ENCODE measurements around a stretch of chr2.

- RAMPAGE, long total RNA: no peak
- RRBS: no CpG with 5 or more reads among the region's 7 CpGs
PRO-cap:
- standard: no peak
- CoPRO, capped RNA only, 2 experiments: no peak in any of the 2 experiments
- CoPRO, capped and uncapped RNA, 2 experiments: no peak in any of the 2 experiments
- CoPRO, uncapped RNA only, 2 experiments: no peak in any of the 2 experiments
CAGE:
- cytosol, long polyA plus RNA: no peak
- long polyA plus RNA: no peak
- nucleolus, long total RNA: no peak
- nucleus, long polyA plus RNA: no peak
Measured at GRCh38 chr2:20468933-20469539, 22.2 kb downstream of the RHOB start.

GRCh38 chr2:20474813-20475714 is 28.2 kb downstream of the RHOB start:
- RAMPAGE, long total RNA: no peak
- RRBS: no CpG with 5 or more reads among the region's 6 CpGs
PRO-cap:
- standard: no peak
- CoPRO, capped RNA only, 2 experiments: no peak in any of the 2 experiments
- CoPRO, capped and uncapped RNA, 2 experiments: no peak in any of the 2 experiments
- CoPRO, uncapped RNA only, 2 experiments: no peak in any of the 2 experiments
CAGE:
- cytosol, long polyA plus RNA: no peak
- long polyA plus RNA: no peak
- nucleolus, long total RNA: no peak
- nucleus, long polyA plus RNA: no peak

DNA sequence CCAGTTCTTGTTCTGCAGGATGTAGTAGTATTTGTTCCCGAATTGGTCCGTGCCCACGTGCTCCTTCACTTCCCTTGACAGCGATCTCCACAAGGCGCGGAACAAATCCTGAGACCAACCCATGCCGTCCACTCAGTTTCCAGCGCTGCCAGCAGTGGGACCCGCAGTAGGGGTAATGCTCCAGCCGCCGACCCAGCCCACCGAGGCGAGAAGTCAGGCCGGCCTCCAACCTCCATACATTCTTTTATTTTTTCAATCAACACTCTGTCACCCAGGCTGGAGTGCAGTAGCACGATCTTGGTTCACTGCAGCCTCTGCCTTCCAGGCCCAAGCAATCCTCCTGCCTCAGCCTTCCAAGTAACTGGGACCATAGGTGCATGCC is 83.0 kb downstream of the RHOB start:
- RAMPAGE, long total RNA: no peak
- RRBS: no CpG with 5 or more reads among the region's 15 CpGs
PRO-cap:
- standard: no peak
- CoPRO, capped RNA only, 2 experiments: no peak in any of the 2 experiments
- CoPRO, capped and uncapped RNA, 2 experiments: no peak in any of the 2 experiments
- CoPRO, uncapped RNA only, 2 experiments: no peak in any of the 2 experiments
CAGE:
- cytosol, long polyA plus RNA: no peak
- long polyA plus RNA: no peak
- nucleolus, long total RNA: no peak
- nucleus, long polyA plus RNA: no peak

DNA sequence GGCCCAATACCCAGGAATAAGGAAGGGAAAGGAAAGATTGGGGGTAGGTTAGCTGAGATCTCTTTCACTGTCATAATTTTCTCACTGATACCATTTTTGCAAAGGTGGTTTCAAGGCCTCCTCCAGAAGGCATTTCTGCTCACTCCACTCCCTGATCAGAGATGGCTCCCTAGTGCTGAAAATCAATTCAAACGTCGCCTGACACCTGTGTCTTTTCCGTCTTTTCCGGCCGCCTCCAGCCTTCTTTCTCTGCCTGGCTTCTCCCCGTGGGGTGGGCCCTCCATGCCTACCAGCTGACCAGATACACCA is 90.9 kb downstream of the RHOB start:
- RAMPAGE, long total RNA: no peak
- RRBS: no CpG with 5 or more reads among the region's 6 CpGs
PRO-cap:
- standard: no peak
- CoPRO, capped RNA only, 2 experiments: no peak in any of the 2 experiments
- CoPRO, capped and uncapped RNA, 2 experiments: no peak in any of the 2 experiments
- CoPRO, uncapped RNA only, 2 experiments: no peak in any of the 2 experiments
CAGE:
- cytosol, long polyA plus RNA: no peak
- long polyA plus RNA: no peak
- nucleolus, long total RNA: no peak
- nucleus, long polyA plus RNA: no peak

GRCh38 chr2:20551161-20551784 is 99.6 kb downstream of the HS1BP3 start:
- RAMPAGE, long total RNA: no peak
- RRBS: no CpG with 5 or more reads among the region's 9 CpGs
PRO-cap:
- standard: no peak
- CoPRO, capped RNA only, 2 experiments: no peak in any of the 2 experiments
- CoPRO, capped and uncapped RNA, 2 experiments: no peak in any of the 2 experiments
- CoPRO, uncapped RNA only, 2 experiments: no peak in any of the 2 experiments
CAGE:
- cytosol, long polyA plus RNA: no peak
- long polyA plus RNA: no peak
- nucleolus, long total RNA: no peak
- nucleus, long polyA plus RNA: no peak

DNA sequence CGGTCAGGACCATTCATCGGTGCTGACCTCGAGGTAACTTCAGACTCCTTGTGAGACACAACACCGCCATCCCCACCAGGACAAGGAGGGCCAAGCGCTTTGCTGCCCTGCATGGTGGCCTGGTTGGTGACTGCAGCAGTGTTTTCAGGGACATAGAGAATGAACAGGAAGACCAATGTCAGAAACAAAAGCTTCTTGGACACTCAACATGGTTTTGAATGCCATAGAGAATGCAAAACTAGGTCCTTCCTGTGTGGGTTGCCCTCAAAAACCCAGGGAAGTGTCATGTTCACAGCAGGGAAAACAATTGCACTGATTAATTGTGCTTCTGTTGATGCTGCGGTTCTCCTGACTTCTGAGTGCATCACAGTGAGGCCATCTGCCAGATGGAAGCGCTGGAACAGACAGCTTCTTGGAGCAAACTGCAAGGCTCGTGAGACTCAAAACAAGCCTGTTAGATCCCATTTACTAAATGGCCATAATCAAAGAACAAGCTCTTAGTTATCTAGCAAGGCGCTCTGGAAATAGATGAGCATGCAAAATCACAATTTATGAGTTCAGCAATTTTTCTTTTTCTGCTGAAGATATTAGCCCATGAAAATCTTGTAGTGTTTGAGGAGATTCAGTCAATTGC is 77.0 kb downstream of the HS1BP3 start:
- RAMPAGE, long total RNA: no peak
- RRBS: no CpG with 5 or more reads among the region's 9 CpGs
PRO-cap:
- standard: no peak
- CoPRO, capped RNA only, 2 experiments: no peak in any of the 2 experiments
- CoPRO, capped and uncapped RNA, 2 experiments: no peak in any of the 2 experiments
- CoPRO, uncapped RNA only, 2 experiments: no peak in any of the 2 experiments
CAGE:
- cytosol, long polyA plus RNA: no peak
- long polyA plus RNA: no peak
- nucleolus, long total RNA: no peak
- nucleus, long polyA plus RNA: no peak

DNA sequence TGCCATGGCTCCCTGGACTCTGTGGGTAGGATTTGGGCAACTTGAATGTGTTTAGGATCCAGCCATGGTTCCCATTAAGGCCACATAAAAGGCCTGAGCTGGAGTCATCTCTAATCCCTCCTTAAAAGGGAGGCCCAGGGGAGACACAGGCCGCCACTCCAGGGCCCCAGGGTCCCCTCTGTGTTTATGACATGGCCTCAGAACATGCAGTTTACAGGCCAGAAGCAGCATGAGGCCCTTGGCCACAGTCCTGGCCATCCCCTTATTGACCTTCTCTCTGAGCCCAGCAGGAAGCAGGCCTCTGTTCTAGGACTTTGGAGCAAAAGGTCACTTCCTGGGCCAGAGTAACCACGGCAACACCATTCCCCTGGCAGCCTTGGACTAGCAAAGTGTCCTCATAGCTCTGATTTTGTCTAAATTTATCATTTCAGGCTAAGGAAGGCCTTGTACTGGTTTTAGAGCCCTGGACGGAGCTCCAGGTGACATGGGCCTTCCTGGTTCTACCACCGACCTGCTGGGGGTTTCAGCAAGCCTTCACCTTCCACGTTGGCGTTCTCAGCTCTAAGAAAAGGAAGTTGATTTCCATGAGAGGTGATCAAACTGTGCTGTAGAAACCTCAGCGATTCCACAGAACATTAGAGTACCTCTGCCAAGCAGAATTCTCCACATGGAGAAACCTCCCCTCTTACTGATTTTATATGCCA is 53.8 kb downstream of the HS1BP3 start:
- RAMPAGE, long total RNA: no peak
- RRBS: no CpG with 5 or more reads among the region's 7 CpGs
PRO-cap:
- standard: unidirectional peak, minus-strand start at position 279 of the sequence
- CoPRO, capped RNA only, 2 experiments: no peak in any of the 2 experiments
- CoPRO, capped and uncapped RNA, 2 experiments: no peak in any of the 2 experiments
- CoPRO, uncapped RNA only, 2 experiments: no peak in any of the 2 experiments
CAGE:
- cytosol, long polyA plus RNA: no peak
- long polyA plus RNA: no peak
- nucleolus, long total RNA: no peak
- nucleus, long polyA plus RNA: no peak

DNA sequence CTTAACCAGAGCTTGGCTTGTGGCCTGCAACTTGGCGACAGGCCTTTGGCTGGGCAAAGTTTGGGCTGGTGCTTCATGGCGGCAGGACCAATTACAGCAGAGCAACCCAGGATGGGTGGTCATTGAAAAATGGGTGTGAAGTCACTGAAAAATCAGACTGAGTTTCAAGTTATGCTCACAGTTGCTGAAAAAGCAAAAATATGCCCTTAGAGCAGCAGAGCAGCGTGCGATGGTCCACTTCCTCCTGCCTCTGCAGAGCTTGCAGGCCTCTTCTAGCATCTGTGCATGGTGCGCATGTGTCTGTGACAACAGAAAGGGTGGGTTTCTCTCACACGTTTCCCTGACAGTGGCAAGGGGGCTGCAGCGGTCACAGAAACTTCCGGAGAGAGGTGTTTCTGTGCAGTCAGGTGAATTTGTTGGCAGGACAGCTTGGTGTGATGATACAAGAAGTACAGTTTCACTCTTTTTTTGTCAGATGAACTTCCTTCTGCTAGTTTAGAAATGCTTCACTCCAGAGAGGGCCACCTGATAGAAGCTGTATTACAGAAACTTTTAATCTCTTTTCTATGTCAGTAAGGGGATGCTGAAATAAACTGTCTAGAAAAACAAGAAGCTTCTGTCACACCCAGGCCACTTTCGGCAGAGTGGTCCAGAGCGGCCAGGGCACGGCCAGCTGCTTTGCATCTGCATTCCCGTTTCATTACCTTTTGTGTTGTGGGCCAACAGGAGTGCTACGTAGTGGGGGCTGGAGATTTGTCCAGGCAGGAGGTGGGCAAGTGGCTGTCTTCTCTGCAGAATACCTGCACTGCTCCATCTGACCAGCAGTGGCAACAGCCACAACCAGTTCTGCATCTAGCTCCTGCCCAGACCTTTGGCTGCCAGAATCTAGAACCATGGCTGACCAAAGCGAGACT is 10.0 kb downstream of the GDF7 start:
- RAMPAGE, long total RNA: no peak
- RRBS: no CpG with 5 or more reads among the region's 14 CpGs
PRO-cap:
- standard: no peak
- CoPRO, capped RNA only, 2 experiments: no peak in any of the 2 experiments
- CoPRO, capped and uncapped RNA, 2 experiments: no peak in any of the 2 experiments
- CoPRO, uncapped RNA only, 2 experiments: peak in 2 of 2 experiments; most common minus-strand start position 171 of the sequence (in 1)
CAGE:
- cytosol, long polyA plus RNA: no peak
- long polyA plus RNA: no peak
- nucleolus, long total RNA: no peak
- nucleus, long polyA plus RNA: no peak

DNA sequence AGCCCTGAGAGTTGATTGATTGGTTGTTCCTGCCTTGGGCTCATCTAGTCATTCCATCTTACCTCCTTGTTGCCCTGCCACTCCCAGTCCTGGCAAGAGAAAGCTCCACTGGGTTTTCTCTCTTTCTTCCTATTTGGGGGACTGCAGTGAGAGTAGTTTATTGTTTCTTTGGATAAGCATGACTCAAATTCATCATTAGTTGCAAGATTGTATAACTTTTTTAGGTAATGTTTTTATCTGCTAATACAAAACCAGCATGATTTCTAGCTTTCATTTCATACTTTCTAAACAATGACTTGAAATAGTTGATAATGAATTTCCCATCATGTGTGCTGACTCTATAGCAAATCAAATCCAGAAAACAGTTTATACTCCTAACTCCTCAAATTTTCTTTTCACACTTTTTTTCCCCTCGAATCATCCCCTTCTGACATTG is 42.0 kb downstream of the LDAH start:
- RAMPAGE, long total RNA: no peak
- RRBS: no CpG with 5 or more reads among the region's 1 CpG
PRO-cap:
- standard: no peak
- CoPRO, capped RNA only, 2 experiments: no peak in any of the 2 experiments
- CoPRO, capped and uncapped RNA, 2 experiments: no peak in any of the 2 experiments
- CoPRO, uncapped RNA only, 2 experiments: no peak in any of the 2 experiments
CAGE:
- cytosol, long polyA plus RNA: no peak
- long polyA plus RNA: no peak
- nucleolus, long total RNA: no peak
- nucleus, long polyA plus RNA: no peak

- RAMPAGE, long total RNA: no peak
- RRBS: no CpG with 5 or more reads among the region's 9 CpGs
PRO-cap:
- standard: no peak
- CoPRO, capped RNA only, 2 experiments: no peak in any of the 2 experiments
- CoPRO, capped and uncapped RNA, 2 experiments: no peak in any of the 2 experiments
- CoPRO, uncapped RNA only, 2 experiments: no peak in any of the 2 experiments
CAGE:
- cytosol, long polyA plus RNA: no peak
- long polyA plus RNA: no peak
- nucleolus, long total RNA: no peak
- nucleus, long polyA plus RNA: no peak
Measured at GRCh38 chr2:21010774-21011415, 33.0 kb downstream of the APOB start.

DNA sequence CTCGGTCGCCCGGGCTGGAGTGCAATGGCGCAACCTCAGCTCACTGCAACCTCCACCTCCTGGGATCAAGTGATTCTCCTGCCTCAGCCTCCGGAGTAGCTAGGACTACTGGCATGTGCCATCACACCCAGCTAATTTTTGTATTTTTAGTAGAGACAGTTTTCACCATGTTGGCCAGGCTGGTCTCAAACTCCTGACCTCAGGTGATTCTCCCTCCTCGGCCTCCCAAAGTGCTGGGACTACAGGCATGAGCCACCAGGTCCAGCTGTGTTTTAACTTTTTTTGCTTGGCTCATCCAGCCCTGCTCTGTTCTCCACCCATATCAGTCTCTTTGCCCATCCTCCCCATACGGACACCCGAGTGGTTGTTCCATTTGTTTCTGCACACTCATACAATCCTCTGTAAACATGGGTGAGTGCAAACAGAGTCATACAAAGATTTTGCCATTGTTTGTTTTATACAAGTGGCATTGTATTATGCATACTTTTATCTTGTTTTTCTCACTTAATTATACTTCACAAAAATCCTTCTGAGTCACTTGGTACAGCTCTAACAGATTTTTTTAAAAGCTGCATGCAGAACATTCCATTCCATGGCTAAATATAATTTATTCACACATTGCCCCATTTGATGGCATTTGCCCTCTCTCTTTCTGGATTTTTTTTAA is 5.4 kb downstream of the APOB start:
- RAMPAGE, long total RNA: no peak
- RRBS: no CpG with 5 or more reads among the region's 8 CpGs
PRO-cap:
- standard: no peak
- CoPRO, capped RNA only, 2 experiments: no peak in any of the 2 experiments
- CoPRO, capped and uncapped RNA, 2 experiments: no peak in any of the 2 experiments
- CoPRO, uncapped RNA only, 2 experiments: no peak in any of the 2 experiments
CAGE:
- cytosol, long polyA plus RNA: no peak
- long polyA plus RNA: no peak
- nucleolus, long total RNA: no peak
- nucleus, long polyA plus RNA: no peak

DNA sequence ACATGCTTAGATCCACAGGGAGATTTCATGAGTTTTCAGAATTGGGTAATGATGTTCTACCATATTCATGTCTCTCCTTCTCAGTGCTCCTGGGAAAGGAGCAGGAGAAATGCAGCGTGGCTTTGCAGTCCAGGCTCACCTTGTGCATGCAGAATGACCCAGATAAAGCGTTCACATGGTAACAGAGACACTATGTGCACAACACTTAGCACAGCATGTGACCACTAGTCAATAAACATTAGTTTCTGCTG is 298.9 kb downstream of the TDRD15 start:
- RAMPAGE, long total RNA: no peak
- RRBS: no CpG with 5 or more reads among the region's 2 CpGs
PRO-cap:
- standard: no peak
- CoPRO, capped RNA only, 2 experiments: no peak in any of the 2 experiments
- CoPRO, capped and uncapped RNA, 2 experiments: no peak in any of the 2 experiments
- CoPRO, uncapped RNA only, 2 experiments: no peak in any of the 2 experiments
CAGE:
- cytosol, long polyA plus RNA: no peak
- long polyA plus RNA: no peak
- nucleolus, long total RNA: no peak
- nucleus, long polyA plus RNA: no peak

- RAMPAGE, long total RNA: no peak
- RRBS: 55% methylated on average over 12 of the region's 101 CpGs
PRO-cap:
- standard: no peak
- CoPRO, capped RNA only, 2 experiments: no peak in any of the 2 experiments
- CoPRO, capped and uncapped RNA, 2 experiments: no peak in any of the 2 experiments
- CoPRO, uncapped RNA only, 2 experiments: no peak in any of the 2 experiments
CAGE:
- cytosol, long polyA plus RNA: no peak
- long polyA plus RNA: no peak
- nucleolus, long total RNA: no peak
- nucleus, long polyA plus RNA: no peak
Measured at GRCh38 chr2:23386331-23387626, 1.8 kb downstream of the KLHL29 start.

- RAMPAGE, long total RNA: no peak
- RRBS: no CpG with 5 or more reads among the region's 3 CpGs
PRO-cap:
- standard: no peak
- CoPRO, capped RNA only, 2 experiments: no peak in any of the 2 experiments
- CoPRO, capped and uncapped RNA, 2 experiments: no peak in any of the 2 experiments
- CoPRO, uncapped RNA only, 2 experiments: no peak in any of the 2 experiments
CAGE:
- cytosol, long polyA plus RNA: no peak
- long polyA plus RNA: no peak
- nucleolus, long total RNA: no peak
- nucleus, long polyA plus RNA: no peak
Measured at GRCh38 chr2:23564206-23564424, 179.1 kb downstream of the KLHL29 start.

DNA sequence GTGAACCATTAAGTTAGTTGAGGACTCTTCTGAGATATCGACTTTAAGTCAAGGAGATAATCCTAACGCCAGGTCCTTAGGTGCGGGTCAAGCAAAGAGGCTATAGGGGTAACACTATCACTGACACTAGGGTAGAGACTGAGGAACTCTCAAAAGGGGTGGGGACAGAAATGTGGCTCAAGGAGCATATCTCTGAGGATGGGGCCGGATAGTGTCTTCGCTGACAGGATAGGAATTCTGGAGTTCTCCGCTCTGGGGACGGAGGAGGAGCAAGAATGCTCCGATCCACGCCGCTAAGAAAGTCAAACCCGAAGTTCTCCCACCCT is 311 bp downstream of the SF3B6 start:
- RAMPAGE, long total RNA: no peak
- RRBS: no CpG with 5 or more reads among the region's 11 CpGs
PRO-cap:
- standard: unidirectional peak, plus-strand start at position 234 of the sequence
- CoPRO, capped RNA only, 2 experiments: no peak in any of the 2 experiments
- CoPRO, capped and uncapped RNA, 2 experiments: no peak in any of the 2 experiments
- CoPRO, uncapped RNA only, 2 experiments: no peak in any of the 2 experiments
CAGE:
- cytosol, long polyA plus RNA: no peak
- long polyA plus RNA: no peak
- nucleolus, long total RNA: no peak
- nucleus, long polyA plus RNA: no peak

DNA sequence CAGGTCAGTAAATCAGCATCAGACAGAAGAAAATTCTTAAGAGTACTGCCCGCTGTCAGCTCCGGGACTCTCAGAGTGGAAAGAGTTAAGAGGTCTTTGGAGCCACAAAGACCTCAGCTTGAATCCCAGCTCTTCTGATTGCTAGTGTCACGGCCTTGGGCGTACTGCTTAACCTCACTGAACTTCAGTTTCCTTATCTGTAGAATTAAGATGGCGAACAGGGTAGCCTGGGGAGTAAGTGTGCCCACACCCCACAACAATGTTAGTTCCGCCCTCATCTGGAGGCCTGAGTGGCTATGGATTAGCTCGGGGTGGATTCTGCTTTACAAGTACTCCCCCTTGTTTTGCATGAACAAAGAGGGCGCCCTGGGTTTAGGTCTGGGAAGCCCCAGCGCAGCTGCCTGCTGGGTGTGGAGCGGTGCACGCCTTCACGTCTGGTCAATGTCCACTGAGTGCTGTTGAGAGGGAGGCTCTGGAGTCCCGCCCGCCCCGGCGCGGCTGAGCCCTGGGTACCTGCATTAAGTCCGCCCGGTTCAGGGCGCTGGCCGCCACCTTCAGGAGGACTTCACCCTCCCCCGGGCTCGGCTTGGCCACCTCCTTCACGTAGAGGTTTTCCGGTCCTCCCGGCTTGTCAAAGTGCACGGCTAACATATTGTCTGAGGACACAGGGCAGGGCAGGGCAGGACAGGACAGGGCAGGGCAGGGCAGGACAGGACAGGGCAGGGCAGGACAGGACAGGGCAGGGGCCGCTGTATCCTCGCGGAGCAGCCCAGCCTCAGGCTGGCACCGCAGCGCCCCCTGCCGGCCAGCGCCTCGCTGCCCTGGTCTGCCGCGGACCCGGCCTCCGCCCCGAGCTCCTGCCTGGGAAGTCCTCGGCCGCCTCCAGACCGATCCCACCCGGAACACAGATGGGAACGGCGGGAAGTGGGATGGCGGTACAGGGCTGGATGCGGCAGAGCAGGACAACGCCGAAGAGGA is 669 bp downstream of the TP53I3 start:
- RAMPAGE, long total RNA: start-site peak on the minus strand centred at position 756 of the sequence, 65 bp wide, 89 and 32 reads in 2 replicates
- RRBS: 3% methylated on average over 16 of the region's 50 CpGs
PRO-cap:
- standard: bidirectional peak, plus-strand start at position 332 of the sequence, minus-strand start at position 195 of the sequence; bidirectional peak, plus-strand start at position 911 of the sequence, minus-strand start at position 436 of the sequence
- CoPRO, capped RNA only, 2 experiments: peak in 2 of 2 experiments; most common plus-strand start position 332 of the sequence (in 1); most common minus-strand start position 207 of the sequence (in 1)
- CoPRO, capped and uncapped RNA, 2 experiments: peak in 2 of 2 experiments; most common plus-strand start position 518 of the sequence (in 1); most common minus-strand start position 417 of the sequence (in 1)
- CoPRO, uncapped RNA only, 2 experiments: peak in 2 of 2 experiments; most common plus-strand start position 634 of the sequence (in 1); most common minus-strand start position 338 of the sequence (in 1)
CAGE:
- cytosol, long polyA plus RNA: no peak
- long polyA plus RNA: start-site peak on the minus strand centred at position 773 of the sequence, 41 bp wide, 21 and 21 reads in 2 replicates
- nucleolus, long total RNA: no peak
- nucleus, long polyA plus RNA: no peak

DNA sequence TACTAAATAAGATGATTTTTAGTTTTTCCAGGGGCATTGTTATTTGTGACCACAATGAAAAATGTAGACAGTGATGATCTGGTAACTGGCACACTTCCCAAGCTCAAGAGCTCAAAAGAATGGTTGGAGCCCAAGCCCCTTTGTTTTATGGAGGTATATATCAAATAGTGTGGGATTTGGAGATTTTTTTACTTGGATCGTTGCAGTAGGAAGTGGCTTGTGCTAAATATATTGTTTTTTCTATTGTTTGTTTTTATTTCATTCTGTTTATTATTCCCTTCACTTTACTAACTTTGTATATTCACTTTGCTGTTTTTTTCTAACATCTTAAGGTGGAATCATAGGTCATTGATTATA is 1.0 kb downstream of the FAM228B start:
- RAMPAGE, long total RNA: no peak
- RRBS: no CpG with 5 or more reads among the region's 1 CpG
PRO-cap:
- standard: no peak
- CoPRO, capped RNA only, 2 experiments: no peak in any of the 2 experiments
- CoPRO, capped and uncapped RNA, 2 experiments: no peak in any of the 2 experiments
- CoPRO, uncapped RNA only, 2 experiments: no peak in any of the 2 experiments
CAGE:
- cytosol, long polyA plus RNA: no peak
- long polyA plus RNA: no peak
- nucleolus, long total RNA: no peak
- nucleus, long polyA plus RNA: no peak

GRCh38 chr2:24258426-24259109 is 83.7 kb downstream of the FAM228A start:
- RAMPAGE, long total RNA: no peak
PRO-cap:
- standard: no peak
- CoPRO, capped RNA only, 2 experiments: no peak in any of the 2 experiments
- CoPRO, capped and uncapped RNA, 2 experiments: no peak in any of the 2 experiments
- CoPRO, uncapped RNA only, 2 experiments: no peak in any of the 2 experiments
CAGE:
- cytosol, long polyA plus RNA: no peak
- long polyA plus RNA: no peak
- nucleolus, long total RNA: no peak
- nucleus, long polyA plus RNA: no peak

All from K562 (cell line).